ENCODE measurements around a stretch of chr2.

GRCh38 chr2:46876780-46877493 is 38.7 kb downstream of the MCFD2 start:
- PRO-cap, 2 experiments, result no peak in any of the 2 experiments

GRCh38 chr2:46909578-46910445 is 5.8 kb downstream of the MCFD2 start:
- PRO-cap, 2 experiments, result no peak in any of the 2 experiments

DNA sequence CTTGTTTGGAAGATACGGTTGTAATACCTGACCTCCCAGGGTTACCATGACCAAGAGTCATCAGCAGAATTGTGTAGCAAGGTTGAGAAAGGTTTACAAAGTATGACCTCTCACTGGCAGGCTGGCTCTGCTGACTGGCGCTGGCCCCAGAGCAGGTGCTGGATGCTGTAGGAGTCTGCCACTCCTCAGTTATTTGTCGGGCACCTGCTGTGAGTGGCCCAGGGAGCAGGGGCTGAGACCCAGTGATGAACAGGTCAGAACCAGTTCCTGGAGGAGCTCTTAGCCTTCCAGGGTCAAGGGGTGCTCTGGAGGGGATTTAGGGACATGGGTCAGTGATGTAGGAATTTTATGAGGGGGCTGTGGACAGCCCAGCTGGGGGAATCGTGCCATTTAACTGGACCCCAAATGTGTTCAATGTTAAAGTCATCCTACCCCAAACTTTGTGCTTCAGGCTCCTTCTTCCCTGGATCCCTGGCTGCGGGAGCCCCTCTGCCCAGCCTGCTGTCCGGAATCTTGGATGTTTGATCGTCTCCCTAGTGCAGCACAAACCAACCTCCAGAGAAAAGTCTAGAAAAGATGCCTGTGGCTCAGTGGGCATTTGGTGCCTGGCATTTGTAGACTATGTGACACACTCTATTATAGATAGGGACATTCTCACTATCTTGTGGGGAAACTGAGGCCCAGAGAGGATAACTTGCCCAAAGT is 16.4 kb downstream of the TTC7A start:
- PRO-cap, 2 experiments, result no peak in any of the 2 experiments

DNA sequence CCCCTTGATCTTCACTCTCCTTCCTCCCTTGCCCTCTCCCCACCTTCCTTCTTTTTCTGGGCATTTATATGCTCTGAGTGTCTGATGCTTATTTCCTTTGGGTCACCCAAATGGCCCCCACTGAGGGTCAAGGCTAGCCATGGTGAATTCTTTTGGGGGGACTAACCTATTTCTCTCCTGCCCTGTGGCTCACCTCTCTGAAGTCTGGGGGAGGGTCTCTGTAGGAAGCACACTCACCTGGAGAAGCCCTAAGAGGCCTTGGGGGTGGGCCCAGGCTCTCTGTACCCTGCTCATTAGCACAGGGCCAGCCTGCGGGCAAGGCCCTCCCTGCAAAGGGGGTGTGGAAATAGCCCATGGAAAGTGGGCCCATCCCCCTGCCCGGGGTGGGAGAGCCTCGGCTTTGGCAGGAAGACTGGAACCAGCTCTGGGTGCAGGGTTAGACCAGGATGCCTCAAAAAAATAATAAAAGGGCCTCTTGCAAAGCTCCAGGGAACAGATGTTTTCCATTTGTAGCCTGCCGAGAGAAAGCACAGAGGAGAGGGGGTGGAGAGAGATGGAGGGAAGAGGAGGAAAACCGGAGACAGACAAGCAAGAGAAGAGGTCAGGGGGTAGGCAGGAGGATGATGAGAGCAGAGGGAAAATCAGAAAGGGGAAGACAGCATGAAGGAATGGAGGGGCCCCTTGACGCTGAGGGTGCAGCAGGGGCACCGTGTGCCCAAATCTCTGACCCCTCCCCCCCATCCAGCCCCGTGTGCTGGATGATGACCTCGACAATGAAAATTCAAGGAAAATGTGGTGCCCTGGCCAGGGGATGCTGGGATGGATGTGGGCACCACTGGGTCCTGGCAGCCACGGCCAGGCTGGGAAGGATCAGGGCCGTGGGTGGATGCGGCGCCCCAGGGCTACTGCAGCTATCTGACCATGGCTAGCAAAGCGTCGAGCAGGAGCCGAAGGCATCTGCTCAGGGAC is 98.6 kb downstream of the STPG4 start:
- PRO-cap, 2 experiments, result no peak in any of the 2 experiments

- PRO-cap, 2 experiments, result no peak in any of the 2 experiments
Measured at GRCh38 chr2:47077318-47077595, 77.9 kb downstream of the STPG4 start.

DNA sequence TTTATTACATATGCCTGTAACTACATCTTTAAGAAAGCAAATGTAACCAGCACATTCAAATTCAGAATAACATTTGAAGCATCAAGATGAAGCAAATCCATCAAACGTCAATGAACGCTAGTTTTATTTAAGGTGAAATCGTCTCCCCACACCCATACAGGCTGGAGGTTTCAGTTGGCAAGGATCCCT is 1.6 kb downstream of the CALM2 start:
- PRO-cap, 2 experiments, result no peak in any of the 2 experiments

GRCh38 chr2:47521811-47522219 is 49.0 kb downstream of the KCNK12 start:
- PRO-cap, 2 experiments, result no peak in any of the 2 experiments

- PRO-cap, 2 experiments, result peak in 1 of 2 experiments; most common plus-strand start chr2:47783955 (in 1); most common minus-strand start chr2:47783794 (in 1)
Measured at GRCh38 chr2:47783548-47784295, 777 bp downstream of the MSH6 start.

GRCh38 chr2:47785794-47786499 is 3.0 kb downstream of the MSH6 start:
- PRO-cap, 2 experiments, result no peak in any of the 2 experiments

DNA sequence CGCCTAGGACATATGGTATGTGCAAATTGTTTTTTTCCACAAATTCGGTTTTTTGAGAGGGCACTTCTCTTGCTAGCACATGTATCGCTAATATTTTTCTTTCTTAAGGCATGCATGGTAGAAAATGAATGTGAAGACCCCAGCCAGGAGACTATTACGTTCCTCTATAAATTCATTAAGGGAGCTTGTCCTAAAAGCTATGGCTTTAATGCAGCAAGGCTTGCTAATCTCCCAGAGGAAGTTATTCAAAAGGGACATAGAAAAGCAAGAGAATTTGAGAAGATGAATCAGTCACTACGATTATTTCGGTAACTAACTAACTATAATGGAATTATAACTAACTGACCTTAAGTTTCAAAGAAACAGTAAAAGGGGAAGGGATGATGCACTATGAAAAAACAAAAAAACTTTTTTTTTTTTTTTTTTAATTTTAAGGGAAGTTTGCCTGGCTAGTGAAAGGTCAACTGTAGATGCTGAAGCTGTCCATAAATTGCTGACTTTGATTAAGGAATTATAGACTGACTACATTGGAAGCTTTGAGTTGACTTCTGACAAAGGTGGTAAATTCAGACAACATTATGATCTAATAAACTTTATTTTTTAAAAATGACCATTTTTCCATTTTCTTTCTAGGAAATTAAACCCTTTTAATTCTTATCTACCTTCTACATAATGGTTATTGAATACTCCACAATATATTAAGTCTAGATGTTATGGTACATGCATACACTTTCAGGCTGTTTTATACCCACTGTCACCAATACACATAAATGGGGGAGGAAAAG is 23.6 kb downstream of the MSH6 start:
- PRO-cap, 2 experiments, result no peak in any of the 2 experiments

DNA sequence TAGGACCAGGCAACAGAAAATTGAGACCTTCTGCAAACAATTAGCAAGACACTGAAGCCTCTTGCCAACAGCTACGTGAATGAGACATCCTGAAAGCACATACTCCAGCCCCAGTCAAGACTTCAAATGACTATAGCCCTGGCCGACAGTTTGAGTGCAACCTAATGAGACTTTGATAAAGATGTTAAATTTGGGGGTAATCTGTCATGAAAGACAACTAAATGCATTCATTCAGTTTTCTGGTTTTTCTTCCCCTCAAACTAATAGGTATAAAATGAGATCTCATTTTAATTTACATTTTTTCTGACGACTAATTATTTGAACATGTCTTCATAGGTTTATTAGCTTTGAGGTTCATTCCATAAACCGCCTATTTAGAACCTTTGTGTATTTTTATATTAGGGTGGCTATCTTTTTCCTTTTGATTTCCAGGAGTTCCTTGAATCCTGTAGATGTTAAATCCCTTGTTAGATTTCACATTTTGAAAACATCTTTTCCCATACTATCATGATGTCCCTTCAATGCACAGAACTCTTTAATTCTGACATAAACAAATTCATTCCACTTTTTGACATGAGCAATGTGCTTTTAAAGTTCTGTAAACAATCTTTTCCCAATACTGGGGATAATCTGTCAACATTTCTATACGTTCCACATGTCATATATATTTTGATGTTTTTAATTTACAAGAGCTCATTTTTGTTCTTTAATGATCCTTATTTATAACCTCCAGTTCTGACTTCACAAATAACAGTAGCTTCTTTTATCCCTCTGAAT is 34.8 kb downstream of the FBXO11 start:
- PRO-cap, 2 experiments, result no peak in any of the 2 experiments

GRCh38 chr2:47872039-47872424 is 34.3 kb downstream of the FBXO11 start:
- PRO-cap, 2 experiments, result no peak in any of the 2 experiments

GRCh38 chr2:47873459-47873855 is 32.8 kb downstream of the FBXO11 start:
- PRO-cap, 2 experiments, result no peak in any of the 2 experiments

DNA sequence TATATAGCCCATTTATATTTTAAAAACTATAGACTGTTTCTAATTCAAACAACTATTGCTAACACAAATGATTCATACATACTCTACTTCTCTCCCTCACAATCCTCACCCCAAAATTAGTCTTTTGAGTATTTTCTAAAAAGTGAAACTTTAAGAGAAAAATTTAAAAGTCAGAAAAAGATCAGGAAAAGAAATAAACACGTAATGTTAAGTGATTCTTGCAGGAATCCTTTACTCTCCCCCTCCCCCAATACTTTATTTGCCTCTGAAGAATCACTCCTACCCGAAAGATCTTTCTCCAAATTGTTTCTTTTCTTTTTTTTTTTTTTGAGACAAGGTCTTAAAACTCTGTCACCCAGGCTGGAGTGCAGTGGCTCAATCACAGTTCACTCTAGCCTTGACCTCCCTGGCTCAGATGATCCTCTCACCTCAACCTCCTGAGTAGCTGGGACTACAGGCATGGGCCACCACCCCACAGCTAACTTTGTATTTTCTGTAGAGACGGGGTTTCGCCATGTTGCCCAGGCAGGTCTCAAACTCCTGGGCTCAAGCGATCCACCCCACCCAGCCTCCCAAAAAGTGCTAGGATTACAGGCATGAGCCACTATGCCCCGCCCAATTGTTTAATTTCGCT is 10.2 kb downstream of the FBXO11 start:
- PRO-cap, 2 experiments, result no peak in any of the 2 experiments

GRCh38 chr2:47906593-47907205 is 401 bp upstream of the FBXO11 start:
- PRO-cap, 2 experiments, result peak in 1 of 2 experiments; most common plus-strand start chr2:47906790 (in 1)

- PRO-cap, 2 experiments, result no peak in any of the 2 experiments
Measured at GRCh38 chr2:48525374-48525838, 4.5 kb upstream of the STON1 start.

DNA sequence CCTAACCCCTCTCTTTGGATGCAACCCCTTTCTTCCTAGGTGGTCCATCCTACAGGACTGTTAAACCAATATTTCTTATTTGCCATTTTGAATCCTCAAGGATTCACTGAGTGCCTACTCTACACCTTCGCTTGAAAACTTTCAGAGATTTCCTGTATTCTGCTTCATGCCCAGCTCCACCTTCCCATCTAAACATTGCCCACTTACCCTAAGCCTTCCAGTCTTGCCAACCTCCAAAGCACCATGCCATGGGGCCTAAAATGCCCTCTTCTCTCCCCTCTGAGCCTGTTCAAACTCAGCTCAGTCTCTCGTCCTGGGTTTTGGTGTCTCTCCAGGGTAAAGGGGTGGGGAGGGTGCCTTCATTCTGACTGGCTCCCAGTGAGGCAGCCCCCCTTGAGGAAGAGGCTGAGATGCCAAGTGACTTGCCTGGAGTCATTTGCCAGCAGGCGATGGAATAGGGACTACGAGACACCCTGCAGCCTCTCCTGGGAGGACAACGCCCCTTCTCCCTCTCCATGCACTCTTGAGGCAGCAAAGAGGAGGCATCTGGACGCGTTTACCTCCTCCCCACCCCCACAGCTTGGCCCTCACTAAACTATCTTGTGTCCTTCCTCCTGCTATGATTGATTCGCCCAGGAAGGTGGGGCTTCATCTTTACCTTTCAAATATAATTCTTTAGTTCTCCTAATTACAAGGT is 858 bp upstream of the STON1 start:
- PRO-cap, 2 experiments, result no peak in any of the 2 experiments

DNA sequence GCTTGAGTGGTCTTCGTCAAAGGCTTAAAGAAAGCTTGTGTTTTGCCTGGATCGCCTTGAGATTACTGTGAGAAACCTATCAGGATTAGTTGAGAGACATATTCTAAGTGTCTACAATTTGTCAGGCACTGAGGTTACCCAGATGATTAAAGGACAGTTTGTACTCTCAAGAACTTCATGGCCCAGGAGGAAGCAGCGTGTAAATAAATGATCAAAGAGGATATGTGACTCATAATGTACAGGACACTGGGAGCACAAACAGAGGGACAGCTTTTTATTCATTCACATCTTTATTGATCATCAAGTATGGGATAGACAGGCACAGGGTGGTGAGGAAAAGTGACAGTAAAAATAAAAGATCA is 152.6 kb upstream of the FSHR start:
- PRO-cap, 2 experiments, result peak in 1 of 2 experiments; most common minus-strand start position 130 of the sequence (in 1)

GRCh38 chr2:51015268-51015675 is 16.7 kb downstream of the NRXN1 start:
- PRO-cap, 2 experiments, result no peak in any of the 2 experiments

- PRO-cap, 2 experiments, result peak in 1 of 2 experiments; most common plus-strand start chr2:51064246 (in 1)
Measured at GRCh38 chr2:51064070-51064423, 32.1 kb upstream of the NRXN1 start.